PFSK-1 (cell line): Measurements from ENCODE around the gene EAPP.

- RRBS = no CpG with 5 or more reads among the region's 5 CpGs
These were observed 67.2 kb upstream of the EGLN3 start for GRCh38 chr14:34018056-34018499.

DNA sequence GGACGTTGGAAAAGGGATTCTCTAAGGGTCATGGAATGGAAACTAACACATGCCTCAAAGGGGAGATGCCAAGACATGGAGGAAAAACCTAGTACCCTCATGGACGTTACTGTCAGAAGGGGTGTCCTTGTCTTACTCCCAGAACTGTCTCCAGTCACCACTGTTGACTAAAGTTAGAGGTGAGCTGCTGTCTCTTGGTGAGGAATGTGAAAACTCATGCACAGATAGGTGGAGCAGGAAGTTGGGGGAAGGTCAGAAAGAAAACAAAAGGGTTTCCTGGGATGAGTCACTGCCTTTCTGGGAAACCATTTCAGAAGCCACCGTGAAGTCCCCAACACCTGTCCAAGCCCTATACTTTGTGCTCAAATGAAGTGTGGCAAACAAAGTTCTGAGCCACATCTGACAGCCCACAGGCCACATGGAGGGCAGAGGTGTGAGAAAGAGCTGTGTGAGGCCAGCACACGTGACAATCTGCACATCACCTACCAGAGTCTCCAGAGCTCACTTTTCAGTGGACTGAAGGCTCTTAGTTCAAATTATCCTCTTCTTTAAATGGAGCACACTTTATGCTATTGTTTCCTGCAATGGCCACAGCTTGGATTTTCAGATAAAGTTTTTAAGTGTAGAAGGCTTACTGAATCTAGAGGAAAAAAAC, 92.9 kb upstream of the EGLN3 start:
- RRBS = no CpG with 5 or more reads among the region's 4 CpGs

DNA sequence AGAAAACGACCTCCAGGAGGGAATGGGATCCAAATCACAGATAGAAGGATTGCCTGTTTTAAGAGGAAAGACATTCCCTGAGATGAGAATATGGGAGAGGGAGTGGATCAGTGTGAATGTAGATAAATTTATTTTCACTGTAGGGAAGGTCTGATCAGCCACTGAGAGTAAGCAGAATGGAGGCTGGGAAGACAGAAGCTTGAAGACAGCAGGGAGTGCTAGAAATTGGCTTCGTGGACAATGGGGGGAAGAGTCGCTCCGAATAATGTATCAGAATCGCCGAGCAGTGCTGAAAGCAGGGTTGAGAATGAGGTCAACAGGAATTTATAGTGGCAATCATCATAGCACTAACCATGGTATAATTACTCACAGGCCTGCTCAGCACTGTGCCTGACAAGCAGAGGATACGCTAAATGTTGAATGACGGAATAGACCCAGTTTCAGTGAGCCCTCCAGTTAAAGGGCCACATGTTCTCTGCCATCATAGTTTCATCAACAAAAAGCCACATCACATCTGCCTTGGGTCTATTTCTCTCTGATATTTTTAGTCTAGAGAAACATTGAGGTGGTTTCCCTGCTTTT, 130.1 kb upstream of the EGLN3 start:
- RRBS = no CpG with 5 or more reads among the region's 8 CpGs

DNA sequence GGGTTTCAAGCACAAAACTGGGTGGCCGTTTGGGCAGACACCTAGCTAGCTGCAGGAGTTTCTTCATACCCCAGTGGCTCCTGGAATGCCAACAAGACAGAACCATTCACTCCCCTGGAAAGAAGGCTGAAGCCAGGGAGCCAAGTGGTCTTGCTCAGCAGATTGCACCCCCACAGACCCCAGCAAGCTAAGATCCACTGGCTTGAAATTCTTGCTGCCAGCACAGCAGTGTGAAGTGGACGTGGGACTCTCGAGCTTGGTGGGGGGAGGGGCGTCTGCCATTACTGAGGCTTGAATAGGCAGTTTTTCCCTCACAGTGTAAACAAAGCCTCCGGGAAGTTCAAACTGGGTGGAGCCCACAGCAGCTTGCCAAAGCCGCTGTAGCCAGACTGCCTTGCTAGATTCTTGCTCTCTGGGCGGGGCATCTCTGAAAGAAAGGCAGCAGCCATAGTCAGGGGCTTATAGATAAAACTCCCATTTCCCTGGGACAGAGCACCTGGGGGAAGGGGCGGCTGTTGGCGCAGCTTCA, 188.9 kb upstream of the EGLN3 start:
- RRBS = no CpG with 5 or more reads among the region's 9 CpGs

GRCh38 chr14:34331567-34332111, 130.4 kb downstream of the SPTSSA start:
- RRBS = no CpG with 5 or more reads among the region's 8 CpGs

DNA sequence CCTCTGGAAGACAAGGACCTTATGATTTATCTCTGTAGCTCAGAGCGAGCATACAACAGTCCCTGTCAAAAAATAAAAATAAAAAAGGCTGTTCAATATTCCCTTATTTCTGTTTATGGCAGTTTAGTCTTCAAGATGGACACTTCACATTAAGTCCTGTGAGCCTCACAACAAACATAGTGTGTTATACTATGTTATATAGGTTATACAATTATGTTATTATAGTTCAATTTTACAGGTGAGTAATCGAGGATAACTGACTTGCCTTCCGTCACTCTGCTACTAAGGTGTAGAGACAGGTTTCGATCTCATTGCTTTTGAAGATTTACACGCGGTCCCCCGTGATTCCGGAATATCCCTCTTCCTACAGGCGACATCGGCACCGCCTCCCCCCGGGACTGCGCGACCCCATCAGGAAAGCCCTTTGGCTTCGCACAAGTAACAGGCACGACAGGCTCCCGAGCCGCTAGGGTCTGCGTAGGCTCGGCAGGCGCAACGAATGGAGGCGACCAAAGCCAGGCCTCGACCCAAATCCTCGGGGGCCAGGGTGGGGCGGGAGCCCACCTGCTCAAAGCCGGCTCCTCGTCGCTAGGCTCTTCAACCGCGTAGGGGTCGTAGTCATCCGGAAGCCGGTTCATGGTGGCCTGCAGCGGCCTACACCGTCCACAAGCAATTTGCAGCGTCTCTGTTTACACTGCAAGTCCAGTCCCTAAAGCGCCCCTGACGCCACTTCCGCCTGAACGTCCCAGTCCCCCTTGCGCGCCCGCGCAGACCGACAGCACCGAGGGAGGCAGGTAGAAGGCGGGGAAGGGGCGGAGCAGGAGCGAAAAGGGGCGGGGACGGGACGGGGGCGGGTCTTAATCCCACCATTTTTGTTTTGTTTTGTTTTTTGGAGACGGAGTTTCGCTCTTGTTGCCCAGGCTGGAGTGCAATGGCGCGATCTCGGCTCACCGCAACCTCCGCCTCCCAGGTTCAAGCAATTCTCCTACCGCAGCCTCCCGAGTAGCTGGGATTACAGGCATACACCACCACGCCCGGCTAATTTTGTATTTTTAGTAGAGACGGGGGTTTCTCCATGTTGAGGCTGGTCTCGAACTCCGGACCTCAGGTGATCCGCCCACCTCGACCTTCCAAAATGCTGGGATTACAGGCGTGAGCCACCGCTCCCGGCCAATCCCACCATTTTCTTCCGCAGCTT, at the start of gene EAPP:
EAPP (minus strand) TSS at position 711 of the 1,198 bp plus-strand sequence.
- RRBS = 0% methylated on average over 4 of the region's 74 CpGs

GRCh38 chr14:34650597-34651245, 20.8 kb upstream of the SNX6 start:
- RRBS = no CpG with 5 or more reads among the region's 8 CpGs

GRCh38 chr14:34665931-34666521, 36.1 kb upstream of the SNX6 start:
- RRBS = no CpG with 5 or more reads among the region's 3 CpGs

GRCh38 chr14:34713586-34714110, 745 bp downstream of the CFL2 start:
- RRBS = no CpG with 5 or more reads among the region's 14 CpGs

DNA sequence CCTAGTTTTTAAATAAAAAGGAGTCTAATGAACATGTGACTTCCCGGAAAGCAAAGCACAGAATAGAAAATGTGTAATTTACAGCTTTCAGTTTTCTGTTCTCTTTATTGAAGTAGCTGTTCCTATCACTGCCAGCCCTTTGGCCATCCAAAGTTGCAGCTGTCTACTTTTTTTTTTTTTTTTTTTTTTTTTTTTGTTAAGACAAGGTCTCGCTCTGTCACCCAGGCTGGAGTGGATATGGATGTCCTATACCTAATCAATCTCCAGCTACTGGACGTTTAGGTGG, 52.0 kb upstream of the SRP54 start:
- RRBS = no CpG with 5 or more reads among the region's 3 CpGs

GRCh38 chr14:34931111-34931715, 51.6 kb upstream of the SRP54 start:
- RRBS = no CpG with 5 or more reads among the region's 2 CpGs

GRCh38 chr14:35028950-35029750, 16.9 kb upstream of the FAM177A1 start:
- RRBS = no CpG with 5 or more reads among the region's 8 CpGs

DNA sequence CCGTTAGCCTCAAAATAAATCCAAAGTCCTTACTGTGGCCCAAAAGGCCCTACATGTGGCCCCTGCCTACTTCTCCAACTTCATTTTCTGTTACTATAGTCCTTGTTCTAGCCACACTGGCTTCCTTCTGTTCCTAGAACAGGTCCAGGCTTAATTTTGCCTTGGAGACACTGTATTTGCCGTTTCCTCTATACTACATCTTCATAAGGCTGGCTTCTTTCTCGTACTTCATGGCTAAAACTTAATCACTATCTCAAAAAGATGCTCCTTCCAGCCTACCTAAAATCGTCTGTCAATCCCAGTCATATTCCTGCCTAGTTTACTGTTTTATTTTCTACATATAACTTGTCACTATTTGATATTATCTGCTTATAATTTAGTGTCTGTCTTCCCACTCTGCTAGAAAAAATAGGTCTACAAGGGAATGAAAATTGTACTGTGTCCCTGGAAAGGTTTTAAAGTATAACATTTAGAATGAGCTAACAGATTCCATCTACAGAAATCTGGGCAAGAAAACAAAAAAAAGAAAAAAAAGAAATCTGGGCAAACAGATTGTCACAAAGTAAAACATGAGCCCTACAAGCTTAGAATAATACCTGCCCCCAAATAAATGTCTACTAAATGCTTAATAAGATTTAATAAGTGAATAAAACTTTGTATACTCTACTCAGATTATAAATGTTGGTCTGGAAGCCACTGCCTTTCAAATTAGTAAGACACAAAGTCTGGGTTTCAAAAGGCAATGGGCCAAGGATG, 18.5 kb downstream of the PPP2R3C start:
- RRBS = no CpG with 5 or more reads among the region's 4 CpGs

- RRBS = no CpG with 5 or more reads among the region's 6 CpGs
These were observed 6.0 kb upstream of the PSMA6 start for GRCh38 chr14:35286185-35286620.

DNA sequence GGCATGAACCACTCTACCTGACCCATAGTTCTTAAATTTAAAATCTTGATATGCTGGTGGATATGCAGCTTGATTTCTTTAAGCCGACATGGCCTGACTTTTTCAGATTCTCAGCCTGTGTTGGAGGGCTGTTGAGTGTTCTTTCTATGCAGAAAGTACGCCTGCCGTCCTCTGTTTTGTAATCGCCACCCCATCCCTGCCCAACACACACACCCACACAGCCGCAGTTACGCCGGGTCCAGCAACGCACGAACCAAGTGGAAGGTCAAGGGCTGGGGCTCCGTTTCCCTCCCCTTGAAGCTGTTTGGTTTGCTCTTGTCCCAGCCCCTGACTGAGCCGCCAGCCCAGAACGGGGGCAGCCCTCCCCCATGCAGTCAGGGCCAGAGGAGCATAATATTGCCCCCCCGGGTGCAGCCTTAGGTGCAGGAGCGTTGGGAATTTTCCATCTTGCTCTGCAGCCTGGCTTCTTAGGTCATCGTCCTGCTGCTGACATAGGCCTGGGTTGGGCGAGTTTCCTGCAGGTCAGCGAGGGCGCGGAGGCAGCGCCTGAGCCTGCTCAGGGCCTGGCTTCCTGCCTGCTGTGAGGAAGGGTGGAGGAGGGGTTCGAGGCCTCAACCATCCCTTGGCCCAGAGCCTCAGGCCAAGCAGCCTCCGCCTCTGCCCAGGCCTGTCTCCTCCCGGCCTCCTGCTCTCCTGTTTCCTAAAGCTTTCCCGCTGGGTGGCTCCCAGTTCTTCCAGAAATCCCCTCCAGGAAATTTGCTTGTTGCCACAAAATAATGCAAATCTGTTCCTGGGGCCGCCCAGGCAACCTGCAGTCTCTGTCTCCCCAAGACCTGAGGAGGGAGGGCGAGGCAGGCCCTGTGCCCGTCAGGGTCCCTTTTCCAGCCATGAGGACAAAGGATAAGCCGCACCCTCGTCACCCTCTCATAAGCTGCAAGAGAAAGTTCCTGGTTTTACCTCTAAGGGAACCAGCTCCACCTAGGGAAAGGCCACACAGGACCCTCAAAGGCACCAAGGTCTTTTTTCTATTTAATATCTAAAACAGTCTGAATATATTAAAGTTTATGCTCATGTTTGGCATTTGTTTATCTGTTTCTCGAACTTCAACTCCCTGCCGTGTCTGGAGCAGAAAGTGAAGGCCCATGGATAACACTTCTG, 44.5 kb downstream of the PSMA6 start:
- RRBS = no CpG with 5 or more reads among the region's 31 CpGs

DNA sequence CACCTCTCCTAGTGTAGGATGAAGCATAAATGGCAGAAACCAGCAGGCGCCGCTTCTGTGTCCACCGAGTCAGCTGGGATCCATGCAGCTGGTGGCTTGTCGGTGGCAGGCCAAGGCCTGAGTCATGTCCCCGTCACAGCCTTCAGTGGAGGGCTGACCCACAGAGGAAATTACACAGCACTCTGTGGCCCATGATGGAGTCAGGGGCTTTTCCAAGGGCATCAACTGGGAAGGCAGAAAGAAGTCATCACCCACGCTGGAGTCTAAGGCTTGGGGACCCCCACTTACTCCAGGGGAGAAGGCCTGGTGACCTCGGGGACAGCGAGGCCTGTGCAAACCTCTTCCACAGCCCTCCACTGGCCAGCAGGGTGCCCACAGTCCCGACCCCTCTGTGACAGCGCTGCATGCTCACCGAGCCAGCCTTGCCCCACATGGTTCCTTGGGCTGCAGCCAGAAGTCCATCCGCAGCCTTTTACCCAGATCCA, 38.3 kb downstream of the NFKBIA start:
- RRBS = no CpG with 5 or more reads among the region's 12 CpGs

DNA sequence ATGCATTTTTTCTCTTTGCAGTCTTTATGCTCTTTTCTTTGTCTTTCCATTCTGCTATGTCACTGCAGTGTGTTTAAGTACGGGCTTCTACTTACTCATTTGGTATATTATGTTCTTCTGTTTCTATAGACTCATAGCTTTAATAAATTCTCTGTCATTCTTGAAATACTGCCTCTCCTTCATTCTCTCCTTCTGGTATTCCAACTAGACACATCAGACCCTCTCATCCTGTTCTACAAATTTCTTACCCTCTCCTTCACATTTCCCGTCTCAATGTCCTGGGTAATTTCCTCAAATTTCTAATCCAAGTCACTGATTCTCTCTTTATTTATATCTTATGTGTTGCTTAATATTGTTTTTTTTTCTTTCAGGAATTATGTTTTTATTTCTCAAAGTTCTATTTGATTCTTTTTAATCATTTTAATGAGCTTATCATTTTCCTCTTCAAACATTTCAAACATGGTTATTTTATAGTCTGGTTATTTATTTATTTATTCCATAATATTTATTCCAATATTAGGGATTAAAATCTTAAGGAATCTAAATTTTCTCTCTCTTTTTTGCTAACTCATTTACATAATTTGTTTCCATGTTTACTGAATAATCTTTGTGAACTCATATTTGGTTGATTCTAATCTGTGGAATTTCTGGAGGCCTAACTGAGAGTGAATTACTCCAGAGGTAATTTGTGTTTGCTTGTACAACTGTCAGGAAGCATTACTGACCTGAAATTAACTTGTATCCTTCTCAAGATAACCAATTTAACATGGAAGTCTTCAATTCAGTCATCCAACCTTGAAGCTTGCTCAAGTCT, 93.9 kb downstream of the RALGAPA1 start:
- RRBS = no CpG with 5 or more reads among the region's 2 CpGs

GRCh38 chr14:35808120-35808503, 983 bp downstream of the RALGAPA1 start:
- RRBS = no CpG with 5 or more reads among the region's 4 CpGs

DNA sequence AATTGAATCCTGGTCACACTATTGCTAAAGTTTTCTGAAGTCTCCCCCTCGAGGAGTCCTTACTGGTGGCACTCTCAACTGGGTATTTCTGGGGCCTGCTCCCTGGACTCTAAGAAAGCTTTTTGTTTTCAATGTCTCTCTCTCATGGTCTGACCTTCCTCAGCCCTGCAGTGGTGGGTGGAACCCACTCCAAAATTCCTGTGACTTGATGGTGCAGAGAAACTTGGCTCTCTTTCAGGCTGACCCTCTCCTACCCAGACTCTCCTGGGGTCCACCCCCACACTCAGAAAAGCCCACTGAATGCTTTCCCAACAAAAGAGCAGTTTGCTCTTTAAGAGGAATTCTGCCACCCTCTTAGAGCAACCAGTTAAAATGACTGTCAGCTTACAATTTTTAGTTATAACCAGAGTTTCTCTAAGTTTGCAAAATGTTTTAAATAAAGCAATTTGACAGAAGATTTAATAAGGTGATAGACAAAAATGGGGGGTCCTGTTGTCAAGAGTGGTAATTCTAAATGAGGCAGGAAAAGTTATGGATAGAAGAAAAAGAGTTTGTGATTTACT, 142.9 kb downstream of the MBIP start:
- RRBS = no CpG with 5 or more reads among the region's 1 CpG

GRCh38 chr14:36305771-36306339, 14.6 kb downstream of the MBIP start:
- RRBS = no CpG with 5 or more reads among the region's 5 CpGs